ENCODE measurements around the genes SH3D19, TMEM131L and TLR2.

DNA sequence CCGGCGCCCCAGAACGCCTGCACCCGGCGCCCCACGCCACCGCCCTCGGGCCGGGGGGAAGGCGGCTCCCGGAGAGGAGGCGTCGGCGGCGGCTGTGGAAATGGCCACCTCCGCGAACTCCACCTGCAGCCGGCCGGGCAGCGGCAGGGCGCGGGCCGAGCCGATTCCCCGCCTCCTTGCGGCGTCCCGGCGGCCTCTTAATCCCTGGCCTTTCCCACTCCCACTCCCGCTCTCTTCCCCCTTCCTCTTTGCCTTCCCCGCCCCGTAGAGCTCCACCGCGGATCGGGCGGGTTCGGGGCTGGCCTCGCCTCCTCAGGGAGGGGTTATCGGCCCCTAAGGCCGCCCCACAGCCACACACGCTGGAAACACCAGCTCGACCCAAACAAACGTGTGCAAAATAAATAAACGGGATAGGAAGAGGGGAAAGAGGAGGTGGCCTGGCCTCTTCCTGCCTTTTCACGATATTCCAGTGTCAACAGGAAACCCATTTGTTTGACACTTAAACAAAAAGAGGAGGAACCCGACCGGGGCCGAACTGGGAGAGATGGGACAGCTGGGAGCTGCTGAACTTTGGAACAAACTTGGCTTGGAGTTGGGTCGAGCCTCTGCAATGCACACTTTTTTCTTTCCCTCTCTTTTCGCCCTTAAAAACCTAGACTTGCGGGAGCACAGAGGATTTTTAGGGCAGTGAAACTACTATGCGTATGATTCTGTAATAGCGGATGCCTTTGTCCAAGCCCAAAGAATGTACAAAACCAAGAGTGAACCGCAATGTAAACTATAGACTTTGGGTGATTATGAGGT is at the start of gene SH3D19:
SH3D19 (minus strand) TSS at position 206 of the 804 bp plus-strand sequence.
- PRO-cap, 3 experiments = peak in 3 of 3 experiments; most common plus-strand start position 64 of the sequence (in 1); most common minus-strand start position 206 of the sequence (in 1)
- RAMPAGE, long total RNA, 4 experiments = no peak in any of the 4 experiments
- RRBS = 1% methylated on average over 19 of the region's 54 CpGs

DNA sequence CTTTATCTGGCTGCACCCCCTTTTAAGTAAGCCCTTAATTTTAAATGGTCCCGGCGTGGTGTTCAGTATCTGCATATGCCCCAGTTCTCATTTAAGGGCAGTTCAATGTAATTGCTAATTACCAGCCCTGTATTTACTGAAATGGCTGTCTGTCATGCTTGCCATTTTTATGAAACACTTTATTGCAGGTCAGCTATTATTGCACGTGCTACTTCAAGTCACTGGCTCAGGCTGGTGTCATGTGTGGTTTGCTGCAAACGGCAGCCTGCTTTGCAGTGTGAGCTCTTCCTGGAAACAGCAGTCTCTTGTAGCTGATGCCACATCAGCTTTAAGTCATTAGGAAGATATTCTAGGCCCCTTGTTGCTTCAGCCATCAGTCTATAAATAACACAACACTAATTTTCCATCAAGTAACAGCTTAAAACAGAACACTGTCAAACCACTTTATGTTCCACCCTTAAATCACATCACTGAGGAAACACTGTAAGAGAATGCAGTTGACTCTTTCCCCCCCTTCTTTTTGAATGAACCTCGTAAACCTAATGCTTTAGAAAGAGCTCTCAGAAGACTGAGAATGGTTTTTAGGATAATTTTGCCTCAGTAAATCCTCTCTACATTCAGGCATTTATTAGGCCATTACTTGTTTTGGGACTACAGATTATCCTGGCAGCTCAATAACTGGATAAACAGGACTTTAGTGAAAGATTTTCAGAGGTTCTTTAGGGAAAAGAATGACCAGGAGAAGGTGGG is 93.7 kb downstream of the GATB start:
- PRO-cap, 3 experiments = no peak in any of the 3 experiments
- RAMPAGE, long total RNA, 4 experiments = no peak in any of the 4 experiments
- RRBS = no CpG with 5 or more reads among the region's 5 CpGs

- PRO-cap, 3 experiments = no peak in any of the 3 experiments
- RAMPAGE, long total RNA, 4 experiments = no peak in any of the 4 experiments
- RRBS = no CpG with 5 or more reads among the region's 5 CpGs
Observed at GRCh38 chr4:151951750-151952071, 190.9 kb upstream of the GATB start.

GRCh38 chr4:152680784-152681306 is 1.0 kb upstream of the TMEM154 start:
- PRO-cap, 3 experiments = no peak in any of the 3 experiments
- RAMPAGE, long total RNA, 4 experiments = no peak in any of the 4 experiments
- RRBS = no CpG with 5 or more reads among the region's 6 CpGs

GRCh38 chr4:152942960-152943587 is 7.0 kb downstream of the FHDC1 start:
- PRO-cap, 3 experiments = no peak in any of the 3 experiments
- RAMPAGE, long total RNA, 4 experiments = no peak in any of the 4 experiments
- RRBS = no CpG with 5 or more reads among the region's 6 CpGs

- PRO-cap, 3 experiments = no peak in any of the 3 experiments
- RAMPAGE, long total RNA, 4 experiments = no peak in any of the 4 experiments
- RRBS = no CpG with 5 or more reads among the region's 11 CpGs
Observed at GRCh38 chr4:152957251-152958280, 21.4 kb downstream of the FHDC1 start.

GRCh38 chr4:153204048-153204334 is 252 bp upstream of the TRIM2 start:
- PRO-cap, 3 experiments = peak in 1 of 3 experiments; most common minus-strand start chr4:153204282 (in 1)
- RAMPAGE, long total RNA, 4 experiments = no peak in any of the 4 experiments
- RRBS = no CpG with 5 or more reads among the region's 5 CpGs

GRCh38 chr4:153242268-153243000 is 38.2 kb downstream of the TRIM2 start:
- PRO-cap, 3 experiments = no peak in any of the 3 experiments
- RAMPAGE, long total RNA, 4 experiments = no peak in any of the 4 experiments
- RRBS = no CpG with 5 or more reads among the region's 10 CpGs

- PRO-cap, 3 experiments = no peak in any of the 3 experiments
- RAMPAGE, long total RNA, 4 experiments = no peak in any of the 4 experiments
- RRBS = no CpG with 5 or more reads among the region's 12 CpGs
Observed at GRCh38 chr4:153439162-153439895, 26.8 kb upstream of the TMEM131L start.

- PRO-cap, 3 experiments = peak in 3 of 3 experiments; most common plus-strand start chr4:153466360 (in 3); most common minus-strand start chr4:153466491 (in 1)
- RAMPAGE, long total RNA, 4 experiments = start-site peak on the plus strand in 2 of 4 experiments, at chr4:153466346-153466360 at its widest, 44 to 88 reads per replicate
- RRBS = under 1% methylated on average over 48 of the region's 87 CpGs
Observed at GRCh38 chr4:153466263-153467082, at the start of gene TMEM131L. TMEM131L (plus strand) TSS chr4:153466360.

DNA sequence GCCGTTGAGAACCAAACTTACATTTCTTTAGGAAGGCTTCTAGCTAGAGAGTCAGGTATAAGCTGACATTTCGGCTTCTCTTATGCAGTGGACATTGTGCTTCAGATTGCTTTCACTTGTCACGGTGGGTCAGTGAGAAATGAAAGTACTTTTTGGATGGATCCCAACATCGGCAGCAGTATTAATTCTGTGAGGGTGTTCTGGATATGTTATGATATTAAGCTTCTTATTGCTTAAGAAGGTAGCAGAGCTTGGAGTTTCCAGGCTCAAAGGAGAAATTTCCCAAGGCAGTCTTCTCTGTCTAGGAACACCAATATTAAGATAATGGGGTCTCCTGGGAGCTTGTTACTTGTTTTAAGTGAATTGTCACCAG is 17.6 kb downstream of the TMEM131L start:
- PRO-cap, 3 experiments = no peak in any of the 3 experiments
- RAMPAGE, long total RNA, 4 experiments = no peak in any of the 4 experiments
- RRBS = no CpG with 5 or more reads among the region's 4 CpGs

DNA sequence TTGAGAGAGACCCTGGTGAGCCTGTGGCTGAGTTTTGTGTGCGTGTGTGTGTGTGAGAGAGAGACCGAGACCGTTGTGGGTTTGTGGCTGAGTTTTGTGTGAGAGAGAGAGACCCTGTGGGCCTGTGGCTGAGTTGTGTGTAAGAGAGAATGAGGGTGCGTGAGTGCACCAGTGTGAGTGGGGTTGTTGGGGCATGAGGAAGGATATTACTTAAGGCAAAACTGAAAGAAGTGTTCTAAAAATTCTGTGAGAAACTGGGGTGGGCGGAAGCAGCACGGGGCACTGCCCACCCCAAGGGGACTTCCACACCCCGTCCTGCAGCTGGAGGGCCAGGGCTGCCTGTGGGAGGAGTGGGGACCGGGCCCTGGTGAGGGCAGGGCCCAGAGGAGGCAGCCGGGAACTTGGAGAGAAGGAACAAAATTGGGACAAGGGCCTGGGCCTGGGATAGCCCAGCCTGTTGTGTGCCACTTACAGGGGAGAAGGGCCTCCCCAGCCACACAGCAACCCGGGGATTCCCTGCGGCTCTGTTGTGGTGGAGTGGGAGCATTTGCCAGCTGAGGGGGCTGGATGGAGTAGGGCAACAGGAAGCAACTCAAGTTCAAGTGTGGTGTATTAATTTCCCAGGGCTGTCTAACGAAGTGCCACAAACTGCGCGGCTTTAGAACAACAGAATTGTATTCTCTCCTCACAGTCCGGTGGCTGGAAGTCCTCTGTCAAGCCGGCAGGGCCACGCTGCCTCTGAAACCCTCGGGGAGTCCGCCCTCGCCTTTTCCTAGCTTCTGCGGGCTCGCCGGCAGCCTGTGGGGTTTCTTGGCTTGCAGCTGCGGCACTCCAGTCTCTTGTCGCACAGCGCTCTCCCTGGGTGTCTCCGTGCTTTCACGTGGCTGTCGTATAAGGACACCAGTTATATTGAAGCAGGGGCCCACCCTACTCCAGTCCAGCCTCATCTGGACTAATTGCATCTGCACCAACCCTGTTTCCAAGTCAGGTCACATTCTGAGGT is 22.2 kb downstream of the TMEM131L start:
- PRO-cap, 3 experiments = peak in 1 of 3 experiments; most common plus-strand start position 775 of the sequence (in 1)
- RAMPAGE, long total RNA, 4 experiments = no peak in any of the 4 experiments
- RRBS = 49% methylated on average over 10 of the region's 29 CpGs

DNA sequence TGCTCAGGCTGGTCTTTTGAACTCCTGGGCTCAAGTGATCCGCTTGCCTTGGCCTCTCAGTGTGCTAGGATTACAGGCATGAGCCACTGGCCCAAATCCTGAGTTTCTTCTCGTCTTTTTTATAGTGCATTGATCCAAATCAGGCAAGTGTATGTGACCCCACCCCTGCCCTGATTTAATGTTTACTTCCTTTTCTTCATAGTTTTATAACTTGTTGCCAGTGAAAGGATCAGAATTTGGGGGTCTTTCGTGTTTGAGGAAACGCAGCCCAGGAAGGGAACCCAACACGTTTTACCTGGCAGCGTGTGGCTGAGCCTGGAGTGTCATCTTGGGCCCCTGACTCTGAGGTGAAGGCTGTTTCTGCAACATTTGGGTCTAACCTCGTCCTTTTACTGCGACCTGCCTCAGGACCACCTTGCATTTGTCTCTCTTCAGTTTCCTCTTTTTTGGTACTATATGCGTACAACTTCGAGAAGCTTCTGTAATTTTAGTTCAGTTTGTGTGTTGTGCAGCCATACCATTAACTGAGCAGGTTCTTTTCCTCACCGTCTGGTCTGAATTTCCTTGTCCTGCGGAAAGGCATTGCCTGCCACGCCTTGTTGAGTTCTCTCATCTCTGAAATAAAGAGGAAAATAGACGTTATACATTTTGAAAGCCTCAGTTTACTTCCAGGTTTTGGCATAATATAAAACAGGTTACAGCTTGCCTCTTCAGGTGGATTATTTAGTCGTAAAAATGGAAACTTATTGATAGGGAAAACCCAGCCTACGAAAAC is 61.5 kb downstream of the TMEM131L start:
- PRO-cap, 3 experiments = no peak in any of the 3 experiments
- RAMPAGE, long total RNA, 4 experiments = no peak in any of the 4 experiments
- RRBS = no CpG with 5 or more reads among the region's 16 CpGs

DNA sequence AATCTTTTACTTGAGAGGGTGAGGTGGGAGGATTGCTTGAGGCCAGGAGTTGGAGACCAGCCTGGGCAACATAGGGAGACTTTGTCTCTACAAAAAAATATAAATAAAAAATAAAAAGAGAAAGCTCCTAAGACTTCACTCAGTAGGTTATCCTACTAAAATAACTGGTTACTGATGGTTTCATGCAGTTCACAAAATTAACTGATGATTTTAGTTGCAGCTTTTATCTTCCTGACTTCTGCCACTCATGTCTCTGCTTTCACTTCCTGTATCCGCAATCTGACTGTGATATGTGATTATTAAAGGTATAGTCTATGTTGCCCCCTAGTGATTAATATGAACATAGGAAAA is 40.8 kb upstream of the TLR2 start:
- PRO-cap, 3 experiments = no peak in any of the 3 experiments
- RAMPAGE, long total RNA, 4 experiments = no peak in any of the 4 experiments
- RRBS = no CpG with 5 or more reads among the region's 1 CpG

DNA sequence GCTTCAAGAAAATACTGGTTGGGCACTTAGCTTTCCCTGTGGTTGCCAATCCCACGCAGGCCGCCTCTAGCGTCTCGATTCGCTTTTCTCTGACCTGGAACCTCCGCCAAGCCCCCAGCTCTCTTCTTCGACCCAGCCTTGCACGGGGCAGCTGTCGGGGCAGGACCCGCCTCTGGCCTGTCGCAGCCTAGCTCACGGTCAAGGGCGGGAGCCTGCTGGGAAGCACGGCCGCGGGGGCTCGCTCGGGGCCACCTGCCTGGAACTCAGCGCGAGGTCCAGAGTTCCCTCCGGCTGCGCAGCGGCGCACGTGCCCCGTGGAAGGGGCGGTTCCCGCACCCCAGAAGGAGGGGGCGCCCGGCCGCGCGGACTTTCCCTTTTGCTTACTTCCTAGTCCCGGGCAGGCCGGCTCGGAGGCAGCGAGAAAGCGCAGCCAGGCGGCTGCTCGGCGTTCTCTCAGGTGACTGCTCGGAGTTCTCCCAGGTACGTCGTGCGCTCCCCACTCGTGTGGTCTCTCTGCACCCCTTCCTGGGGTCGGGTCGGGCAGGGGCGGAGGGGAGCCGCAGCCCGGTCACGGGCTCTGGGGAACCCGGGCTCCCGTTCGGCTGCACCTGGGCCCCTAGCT is at the start of gene TLR2:
TLR2 (plus strand) TSS at position 400 of the 622 bp plus-strand sequence.
- PRO-cap, 3 experiments = peak in 3 of 3 experiments; most common plus-strand start position 400 of the sequence (in 3); most common minus-strand start position 265 of the sequence (in 3)
- RAMPAGE, long total RNA, 4 experiments = start-site peak on the plus strand in 3 of 4 experiments, centred at positions 395 to 401 of the sequence, 51 to 324 reads per replicate
- RRBS = 2% methylated on average over 13 of the region's 55 CpGs

DNA sequence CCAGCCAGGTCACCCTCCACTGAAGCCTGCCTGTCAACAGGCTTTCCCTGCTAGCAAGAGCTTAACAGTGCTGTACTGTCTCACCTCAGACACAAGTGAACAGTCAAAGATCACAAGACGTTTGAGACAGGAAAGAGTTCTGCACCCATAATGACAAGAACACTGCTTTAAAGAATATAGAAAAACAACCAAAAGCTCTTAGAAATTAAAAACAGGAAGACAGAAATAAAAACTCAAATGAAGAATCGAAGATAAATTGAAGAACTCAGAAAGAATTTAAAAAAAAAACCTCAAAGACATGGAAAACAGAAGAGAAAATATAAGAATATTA is 4.6 kb downstream of the RNF175 start:
- PRO-cap, 3 experiments = no peak in any of the 3 experiments
- RAMPAGE, long total RNA, 4 experiments = no peak in any of the 4 experiments
- RRBS = no CpG with 5 or more reads among the region's 2 CpGs

- PRO-cap, 3 experiments = no peak in any of the 3 experiments
- RAMPAGE, long total RNA, 4 experiments = no peak in any of the 4 experiments
- RRBS = 49% methylated on average over 8 of the region's 13 CpGs
Observed at GRCh38 chr4:153790389-153790684, 1.5 kb upstream of the SFRP2 start.

DNA sequence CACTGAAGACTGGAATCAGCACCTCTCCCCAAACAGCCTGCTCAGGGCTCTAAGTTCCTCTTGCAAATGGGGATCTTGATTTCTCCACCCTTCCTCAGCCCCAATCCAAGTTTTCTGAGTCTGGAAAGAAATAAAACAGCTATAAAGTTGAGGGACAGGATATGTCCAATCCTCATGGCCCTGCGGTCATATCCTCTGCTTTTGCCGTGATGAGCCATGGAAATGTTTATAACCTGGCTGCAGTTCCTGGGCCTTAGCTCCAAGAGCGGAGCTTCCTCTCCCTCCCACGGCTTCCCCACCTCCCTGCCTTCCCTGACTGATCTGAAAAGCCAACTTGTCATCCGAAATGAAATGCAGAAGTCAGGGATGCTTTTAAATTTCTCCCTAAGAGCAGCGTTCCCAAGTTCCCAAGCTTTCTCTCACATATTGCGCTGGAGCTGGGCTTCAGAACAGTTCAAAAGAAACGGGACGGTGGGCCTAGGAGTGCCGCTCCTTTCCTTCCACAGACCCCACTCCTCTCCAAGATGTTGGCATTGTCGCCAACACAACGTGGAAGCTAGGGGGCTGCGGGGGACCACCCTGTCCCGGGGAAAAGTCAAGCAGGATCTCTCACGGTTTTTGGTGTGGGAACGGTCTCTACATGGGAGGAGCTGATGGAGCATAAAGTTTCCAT is 221.6 kb upstream of the SFRP2 start:
- PRO-cap, 3 experiments = no peak in any of the 3 experiments
- RAMPAGE, long total RNA, 4 experiments = no peak in any of the 4 experiments
- RRBS = no CpG with 5 or more reads among the region's 16 CpGs

- PRO-cap, 3 experiments = no peak in any of the 3 experiments
- RAMPAGE, long total RNA, 4 experiments = no peak in any of the 4 experiments
- RRBS = no CpG with 5 or more reads among the region's 9 CpGs
Observed at GRCh38 chr4:154598038-154598886, 7.7 kb upstream of the FGA start.

GRCh38 chr4:154602702-154603112 is 9.7 kb downstream of the FGG start:
- PRO-cap, 3 experiments = no peak in any of the 3 experiments
- RAMPAGE, long total RNA, 4 experiments = no peak in any of the 4 experiments
- RRBS = no CpG with 5 or more reads among the region's 3 CpGs

All from adrenal gland (tissue), 7 donors.